H1 (cell line): ENCODE measurements around a stretch of chr7.

DNA sequence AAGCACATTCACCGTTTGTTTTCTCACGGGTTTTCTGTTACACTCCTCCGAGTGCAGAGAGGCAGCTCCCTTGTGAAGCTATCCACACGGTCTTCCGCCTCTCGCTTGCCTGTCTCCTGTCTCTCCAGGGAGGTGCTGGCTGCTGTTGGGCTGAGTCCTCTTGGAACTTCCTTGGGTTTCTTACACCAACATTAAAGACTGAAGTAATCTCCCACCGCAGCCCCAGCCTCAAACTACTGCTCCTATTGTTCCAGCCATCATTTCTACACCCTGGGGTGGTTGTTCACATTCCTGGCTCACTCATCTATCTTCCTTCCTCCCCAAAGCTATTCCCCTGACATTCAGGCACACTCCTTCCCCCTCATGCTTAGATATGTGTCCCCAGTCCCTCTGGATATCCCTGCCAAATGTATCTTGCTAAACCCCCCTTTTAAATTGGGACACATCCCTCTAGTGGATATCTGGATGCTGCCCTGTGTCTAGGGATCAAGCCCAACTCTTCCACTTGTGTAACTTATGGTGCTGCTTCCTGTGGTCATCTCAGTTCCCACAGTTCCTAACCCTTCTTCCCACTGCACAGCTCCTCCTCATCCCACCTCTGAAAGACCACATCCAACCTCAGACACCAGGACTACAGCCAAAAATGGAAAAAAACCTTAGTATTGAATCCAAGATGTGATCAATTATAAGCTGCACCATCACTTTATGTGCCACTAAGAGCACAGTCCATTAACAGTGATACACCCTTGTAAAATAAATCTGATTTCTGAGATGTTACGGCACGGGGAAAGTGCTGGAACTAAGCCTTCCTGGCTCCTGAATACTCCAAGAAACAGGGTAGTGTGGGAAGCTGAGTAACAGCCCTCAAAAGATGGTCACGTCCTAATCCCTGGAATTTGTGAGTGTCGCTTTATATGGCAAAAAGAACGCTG, 13.9 kb downstream of the ESYT2 start:
- RRBS, result no CpG with 5 or more reads among the region's 12 CpGs
CAGE:
- cytosol, long polyA plus RNA, result no peak
- long polyA plus RNA, result no peak
- nucleus, long polyA plus RNA, result no peak

DNA sequence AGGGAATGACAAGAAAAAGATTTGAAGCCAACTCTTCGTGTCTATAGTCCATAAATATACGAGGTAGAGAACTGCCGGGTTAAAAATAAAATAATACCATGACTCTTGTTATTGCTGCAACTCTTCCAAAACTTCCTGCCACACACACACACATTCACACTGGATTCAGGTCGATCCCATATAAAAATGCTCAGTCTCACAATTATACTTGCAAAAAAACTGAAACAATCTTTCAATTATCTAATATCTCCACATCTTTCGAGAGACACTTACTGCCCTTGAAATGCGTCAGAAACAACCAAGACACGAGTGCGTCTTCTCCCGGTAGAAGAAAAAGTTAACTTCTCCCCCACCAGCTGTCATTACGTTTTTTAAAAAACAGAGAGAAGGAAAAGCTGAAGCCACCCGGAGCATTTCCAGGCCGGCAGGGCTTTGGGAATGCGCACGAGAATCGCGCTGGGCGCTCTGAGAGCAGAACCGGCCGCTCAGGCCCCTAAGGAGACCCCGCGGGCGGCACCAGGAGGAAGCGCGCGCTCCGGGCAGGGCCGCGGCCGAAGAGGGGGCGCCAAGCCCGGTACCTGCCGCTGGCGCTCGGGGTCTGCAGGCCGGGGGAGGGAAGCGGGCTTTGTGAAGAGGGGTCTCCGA, 1.3 kb downstream of the ESYT2 start:
- RRBS, result 2% methylated on average over 23 of the region's 37 CpGs
CAGE:
- cytosol, long polyA plus RNA, result no peak
- long polyA plus RNA, result no peak
- nucleus, long polyA plus RNA, result no peak

DNA sequence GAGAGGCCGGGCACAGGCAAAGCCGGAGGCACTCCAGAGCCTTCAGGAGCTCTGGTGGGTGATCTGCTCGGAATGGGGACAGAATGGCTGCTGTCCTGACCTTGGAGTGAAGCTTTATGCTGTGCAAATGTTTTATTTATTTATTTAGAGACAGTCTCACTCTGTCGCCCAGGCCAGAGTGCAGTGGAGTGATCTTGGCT, 55.4 kb downstream of the DYNC2I1 start:
- RRBS, result no CpG with 5 or more reads among the region's 4 CpGs
CAGE:
- cytosol, long polyA plus RNA, result no peak
- long polyA plus RNA, result no peak
- nucleus, long polyA plus RNA, result no peak

DNA sequence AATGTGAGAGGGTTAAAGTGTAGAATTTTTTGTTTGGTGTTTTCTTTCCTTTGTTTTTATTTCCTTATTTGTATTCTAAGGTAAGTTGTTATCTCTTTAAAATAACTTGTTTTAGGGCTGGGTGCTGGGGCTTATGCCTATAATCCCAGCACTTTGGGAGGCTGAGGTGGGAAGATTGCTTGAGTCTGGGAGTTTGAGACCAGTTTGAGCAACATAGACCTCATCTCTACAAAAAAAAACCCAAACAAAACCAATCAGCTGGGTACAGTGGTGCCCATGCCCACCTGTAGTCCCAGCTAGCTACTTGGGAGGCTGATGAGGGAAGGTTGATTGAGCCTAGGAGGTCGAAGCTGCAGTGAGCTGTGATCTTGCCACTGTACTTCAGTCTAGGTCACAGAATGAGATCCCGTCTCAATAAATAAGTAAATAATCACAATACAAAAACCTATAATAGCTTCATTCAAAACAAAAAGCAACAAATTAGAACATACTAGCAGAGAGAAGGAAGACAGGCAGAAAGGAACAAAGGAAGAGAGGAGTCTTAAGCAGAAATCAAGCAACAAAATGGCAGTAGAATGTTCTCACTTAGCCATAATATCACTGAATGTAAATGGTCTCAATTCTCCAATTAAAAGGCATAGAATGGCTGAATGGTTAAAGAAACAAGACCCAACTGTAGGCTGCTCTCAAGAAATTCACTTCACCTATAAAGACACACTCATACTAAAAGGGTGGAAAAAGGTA, 82.8 kb downstream of the DYNC2I1 start:
- RRBS, result no CpG with 5 or more reads among the region's 2 CpGs
CAGE:
- cytosol, long polyA plus RNA, result no peak
- long polyA plus RNA, result no peak
- nucleus, long polyA plus RNA, result start-site peak on the plus strand centred at position 349 of the sequence, 84 bp wide, 8 reads

DNA sequence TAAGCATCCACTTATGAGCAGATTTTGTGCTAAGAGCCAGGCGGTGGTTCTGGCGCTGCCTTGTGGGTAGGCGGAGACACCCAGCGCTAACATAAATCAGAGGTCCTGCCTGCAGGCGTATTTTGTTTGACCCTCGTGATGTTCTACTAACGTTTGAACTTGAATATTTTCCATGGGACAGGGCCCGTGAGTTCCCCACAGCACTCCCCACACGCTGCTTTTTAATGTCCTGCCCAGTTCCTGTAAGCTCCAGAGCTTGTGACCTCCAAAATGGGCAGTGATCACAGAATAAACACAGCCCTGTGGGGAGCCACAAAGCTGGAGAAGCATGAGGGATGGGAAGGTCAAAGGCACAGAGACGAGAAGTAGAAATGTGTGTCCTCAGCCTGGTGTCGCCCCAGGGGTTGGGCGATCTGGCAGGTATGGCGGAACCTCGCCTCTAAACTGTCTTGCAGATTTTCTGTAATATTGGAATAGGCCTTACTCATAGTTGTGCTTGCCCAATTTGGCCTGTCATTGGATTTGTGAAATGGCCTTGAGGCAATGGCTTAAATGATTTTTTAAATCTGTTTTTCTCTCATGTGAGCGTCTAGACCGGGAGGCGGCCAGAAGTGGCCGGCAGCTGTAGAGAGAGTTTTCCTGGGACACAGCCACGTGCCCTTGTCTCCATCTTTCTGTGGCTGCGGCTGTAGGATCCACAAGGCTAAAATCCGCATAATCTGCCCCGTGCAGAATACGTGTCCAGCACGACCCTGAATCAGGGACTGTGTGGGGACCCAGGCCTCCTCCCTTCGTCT, 99.4 kb downstream of the DYNC2I1 start:
- RRBS, result no CpG with 5 or more reads among the region's 25 CpGs
CAGE:
- cytosol, long polyA plus RNA, result no peak
- long polyA plus RNA, result no peak
- nucleus, long polyA plus RNA, result no peak

- RRBS, result 35% methylated on average over 25 of the region's 58 CpGs
CAGE:
- cytosol, long polyA plus RNA, result no peak
- long polyA plus RNA, result no peak
- nucleus, long polyA plus RNA, result no peak
Observed at GRCh38 chr7:158973003-158973900, 116.9 kb downstream of the DYNC2I1 start.

- RRBS, result 95% methylated on average over 8 of the region's 52 CpGs
CAGE:
- cytosol, long polyA plus RNA, result no peak
- long polyA plus RNA, result no peak
- nucleus, long polyA plus RNA, result no peak
Observed at GRCh38 chr7:159005496-159006257, 139.0 kb downstream of the VIPR2 start.

DNA sequence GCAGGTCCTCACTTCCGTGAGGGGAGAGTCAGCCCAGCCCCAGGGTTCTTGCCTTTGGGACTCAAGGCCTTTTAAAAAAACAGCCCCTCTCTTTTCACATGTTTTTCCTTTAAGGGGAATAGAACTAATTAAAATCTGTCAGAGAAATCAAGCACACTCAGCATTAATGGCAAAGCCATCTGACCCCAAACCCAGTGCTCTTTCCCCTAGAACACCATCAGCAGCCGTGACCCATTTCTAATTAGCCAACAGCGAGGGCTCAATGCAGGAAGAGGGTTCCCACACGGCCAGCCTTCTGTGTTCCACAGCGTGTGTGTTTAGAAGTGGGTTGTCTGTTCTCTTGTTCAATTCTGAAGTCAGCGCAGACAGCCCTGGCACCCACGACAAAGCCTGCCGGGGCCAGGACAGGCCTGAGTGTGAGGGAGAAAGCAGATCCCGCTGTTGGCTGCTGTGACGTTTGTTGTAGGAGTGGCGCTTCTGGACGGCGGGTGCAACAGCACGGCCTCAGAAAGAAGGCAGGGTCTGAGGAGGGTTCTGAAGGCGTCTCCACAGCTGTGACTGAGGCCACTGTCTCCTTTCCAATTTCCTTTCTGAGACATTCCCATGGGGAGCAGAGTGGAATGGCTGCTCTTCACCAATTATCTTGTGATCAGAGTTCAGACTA, 76.3 kb downstream of the VIPR2 start:
- RRBS, result no CpG with 5 or more reads among the region's 15 CpGs
CAGE:
- cytosol, long polyA plus RNA, result no peak
- long polyA plus RNA, result no peak
- nucleus, long polyA plus RNA, result no peak

GRCh38 chr7:159093591-159094395, 50.9 kb downstream of the VIPR2 start:
- RRBS, result no CpG with 5 or more reads among the region's 25 CpGs
CAGE:
- cytosol, long polyA plus RNA, result no peak
- long polyA plus RNA, result no peak
- nucleus, long polyA plus RNA, result no peak